Colon Carcinoma Metastatic in the Lung (tissue), 2 donors: ENCODE data around the gene TMEM14B.

DNA sequence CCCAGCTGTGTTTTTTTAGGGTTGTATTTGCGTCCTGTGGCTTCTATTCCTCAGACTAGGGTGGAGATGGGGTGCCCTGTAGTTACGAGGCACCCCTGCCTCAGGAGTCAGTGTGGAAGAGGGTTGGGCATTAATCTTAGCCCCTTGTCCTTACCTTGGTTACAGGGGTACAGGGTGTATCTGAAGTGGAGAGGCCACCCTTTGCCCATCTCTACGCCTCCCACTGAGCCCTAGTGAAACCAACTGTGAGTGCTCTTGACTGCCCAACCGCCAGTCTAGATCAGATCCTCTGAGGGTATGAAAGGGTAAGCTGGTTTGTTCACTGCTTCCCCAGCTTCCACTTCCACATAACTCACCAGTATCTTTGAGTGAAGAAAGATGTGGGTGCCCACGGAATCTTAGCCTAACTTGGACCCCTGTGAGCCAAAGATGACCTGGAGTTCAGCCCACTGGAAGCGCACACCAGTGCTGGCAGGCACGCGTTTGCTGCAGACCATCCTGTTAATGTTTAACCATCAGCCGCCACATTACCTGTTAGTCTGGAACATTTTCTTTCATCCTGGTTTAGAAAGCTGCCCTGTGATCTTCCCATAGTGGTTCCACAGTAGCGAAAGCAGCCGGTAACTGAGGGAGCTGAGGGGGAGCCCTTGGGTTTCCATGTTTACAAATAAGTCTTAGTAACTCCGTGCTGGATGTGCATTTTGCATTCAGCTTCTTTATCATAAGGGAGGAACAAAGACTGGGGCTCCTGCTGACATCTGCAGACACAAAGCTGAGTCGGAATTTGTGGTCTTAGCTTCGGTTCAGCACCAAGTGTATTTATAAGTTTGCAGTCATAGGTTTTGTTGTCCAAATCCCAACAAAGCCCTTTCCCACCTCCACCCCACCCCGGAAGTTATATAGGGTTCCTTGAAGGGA lies 71.2 kb downstream of the SSR1 start:
- PRO-cap, 2 experiments = peak in 2 of 2 experiments; most common plus-strand start position 596 of the sequence (in 1); most common minus-strand start position 485 of the sequence (in 1)

GRCh38 chr6:7243037-7243518 lies 69.9 kb downstream of the SSR1 start:
- PRO-cap, 2 experiments = no peak in any of the 2 experiments

DNA sequence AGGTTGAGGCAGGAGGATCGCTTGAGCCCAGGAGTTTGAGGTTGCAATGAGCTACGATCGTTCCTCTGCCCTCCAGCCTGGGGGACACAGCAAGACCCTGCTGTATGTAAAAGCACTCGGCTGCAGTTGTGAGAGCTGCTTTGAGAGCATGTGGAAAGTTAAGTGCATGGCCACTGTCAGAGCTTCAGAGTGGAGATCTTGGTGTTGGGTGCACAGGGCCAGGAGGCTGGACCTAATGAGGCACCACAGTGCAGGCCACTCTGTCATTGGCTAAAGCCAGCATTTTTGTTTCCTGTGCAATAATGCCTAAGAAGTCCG lies 60.7 kb downstream of the SSR1 start:
- PRO-cap, 2 experiments = no peak in any of the 2 experiments

DNA sequence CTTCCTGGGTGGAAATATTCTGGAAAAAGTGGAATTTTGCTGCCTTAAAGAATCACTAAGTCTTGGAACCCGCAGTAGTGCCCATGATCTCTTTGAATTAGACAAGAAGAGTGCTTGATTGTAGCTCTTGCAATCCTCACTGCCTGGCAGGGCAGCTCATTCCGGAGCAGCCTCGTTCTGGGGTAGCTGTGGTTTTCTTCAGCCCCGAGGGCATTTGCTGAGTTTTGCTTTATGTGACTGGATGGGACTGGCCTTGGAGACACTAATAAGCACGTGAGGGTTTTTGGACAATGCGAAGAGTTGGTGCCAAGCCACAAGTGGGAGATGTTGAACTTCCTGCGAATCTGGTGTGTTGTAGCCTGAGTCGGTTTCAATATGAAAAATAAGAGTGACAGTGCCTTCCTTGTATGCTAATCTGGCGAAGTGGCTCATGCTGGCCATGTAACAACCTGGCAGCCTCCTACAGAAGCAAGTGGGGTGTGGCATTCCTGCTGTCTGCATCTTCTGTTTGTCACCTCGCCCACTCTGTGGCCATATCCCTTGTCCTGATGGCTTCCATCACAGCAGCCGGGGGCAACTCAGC lies 28.3 kb downstream of the SNRNP48 start:
- PRO-cap, 2 experiments = no peak in any of the 2 experiments

- PRO-cap, 2 experiments = no peak in any of the 2 experiments
Observed at GRCh38 chr6:7975622-7976208, 65.1 kb upstream of the TXNDC5 start.

DNA sequence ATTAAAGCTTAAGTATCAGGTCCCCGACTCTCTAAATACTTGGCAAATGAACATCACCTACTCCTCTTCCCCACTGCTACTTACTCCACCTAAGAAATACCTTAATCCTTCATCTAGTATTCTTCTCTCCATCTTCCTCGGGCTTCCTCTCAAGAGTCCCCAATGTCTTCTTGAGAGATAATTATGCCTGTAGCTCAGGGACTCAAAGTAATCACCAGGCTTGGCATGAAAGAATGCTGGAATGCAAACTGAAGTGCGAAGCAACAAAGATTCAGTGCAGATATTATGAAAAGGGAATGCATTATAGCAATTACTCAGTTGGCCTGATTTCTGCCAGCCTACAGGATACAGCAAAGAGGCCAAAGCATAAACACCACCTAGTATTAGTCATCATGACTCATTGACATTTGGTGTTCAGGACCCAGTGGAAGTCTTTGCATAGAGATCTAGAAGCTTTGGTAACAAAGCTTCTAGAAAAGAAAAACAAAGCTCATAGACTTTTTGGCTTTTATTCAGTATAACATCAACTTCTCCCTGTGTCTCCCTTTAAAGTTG lies 932.9 kb downstream of the TFAP2A start:
- PRO-cap, 2 experiments = no peak in any of the 2 experiments

GRCh38 chr6:10163029-10164050 lies 251.5 kb downstream of the TFAP2A start:
- PRO-cap, 2 experiments = no peak in any of the 2 experiments

DNA sequence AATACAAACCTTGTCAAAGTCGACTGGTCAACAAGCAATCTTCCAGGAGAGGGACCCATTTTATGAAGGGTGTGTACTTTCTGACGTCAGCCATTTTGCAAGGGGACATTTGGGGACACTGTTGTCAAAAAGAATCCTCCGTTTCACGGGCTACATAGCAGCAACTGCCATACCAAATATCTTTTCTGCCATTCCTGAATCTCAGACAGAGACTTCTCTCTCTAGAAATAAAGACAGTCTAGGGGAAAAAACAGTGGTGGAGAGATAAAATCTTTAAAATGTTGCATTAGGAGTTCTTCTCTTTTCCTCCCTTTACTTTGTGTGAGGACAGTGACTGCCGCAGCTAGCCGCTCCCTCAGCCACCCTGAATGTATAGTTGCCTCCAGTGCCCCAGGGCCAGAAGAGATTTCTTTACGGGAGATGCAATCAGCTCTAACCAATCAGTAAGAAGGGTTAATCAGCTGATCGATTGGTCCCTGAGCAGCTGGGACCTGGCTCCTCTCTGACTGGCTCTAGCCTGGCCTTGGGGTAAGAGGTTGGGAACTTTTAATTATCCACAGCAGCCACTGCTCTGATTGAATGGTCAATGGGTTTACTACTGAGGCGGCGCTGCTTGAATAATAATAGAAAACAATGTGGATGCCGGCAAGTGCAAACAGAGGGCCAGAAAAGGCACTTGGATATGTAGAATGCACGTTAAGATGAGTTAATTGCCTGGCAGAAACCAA lies 100.0 kb downstream of the TFAP2A start:
- PRO-cap, 2 experiments = no peak in any of the 2 experiments

GRCh38 chr6:10355095-10355584 lies 59.7 kb downstream of the TFAP2A start:
- PRO-cap, 2 experiments = peak in 2 of 2 experiments; most common minus-strand start chr6:10355428 (in 2)

DNA sequence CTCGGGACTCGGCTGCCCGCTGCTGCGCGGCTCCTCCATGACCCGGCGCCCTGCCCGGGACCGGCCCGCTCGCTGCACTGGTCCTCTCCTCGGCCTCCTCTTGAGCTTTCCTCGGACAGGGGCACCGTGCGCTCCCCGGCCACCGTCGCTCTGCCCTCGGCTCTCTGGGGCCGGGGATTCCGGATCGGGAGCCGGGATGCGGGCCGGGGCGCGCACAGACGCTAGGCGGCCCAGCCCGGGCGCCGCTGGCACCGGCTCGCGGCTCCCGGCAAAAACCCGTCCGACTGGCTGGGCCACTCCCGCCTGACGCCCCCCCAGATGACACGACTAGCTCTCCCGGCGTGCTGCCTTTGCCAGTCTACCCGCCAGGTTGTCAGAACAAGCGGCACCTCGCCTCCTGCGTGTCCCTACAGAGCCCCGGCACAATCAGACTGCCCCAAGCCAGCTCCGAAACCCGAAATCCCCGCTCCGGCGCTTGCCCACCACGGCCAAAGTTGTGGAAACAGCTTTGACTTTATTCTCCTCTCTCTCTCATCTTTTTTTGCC lies 2.1 kb downstream of the TFAP2A start:
- PRO-cap, 2 experiments = no peak in any of the 2 experiments

GRCh38 chr6:10440873-10441647 lies 26.2 kb upstream of the TFAP2A start:
- PRO-cap, 2 experiments = no peak in any of the 2 experiments

DNA sequence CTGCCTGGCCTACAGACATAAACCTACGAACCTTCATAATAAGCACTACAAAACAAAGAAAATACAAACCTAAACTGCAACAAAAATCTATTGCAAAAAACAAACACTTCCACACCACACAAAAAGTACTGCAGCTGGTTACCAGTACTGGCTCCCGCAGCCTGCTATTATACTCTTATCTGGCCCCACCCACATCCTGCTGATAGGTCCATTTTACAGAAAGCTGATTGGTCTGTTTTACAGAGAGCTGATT lies 39.4 kb upstream of the GCNT2 start:
- PRO-cap, 2 experiments = no peak in any of the 2 experiments

GRCh38 chr6:10747243-10747939 lies at the start of gene TMEM14B:
TMEM14B (plus strand) TSS chr6:10747805.
- PRO-cap, 2 experiments = peak in 2 of 2 experiments; most common plus-strand start chr6:10747805 (in 2); most common minus-strand start chr6:10747495 (in 2)

GRCh38 chr6:10837205-10837581 lies 1.1 kb downstream of the MAK start:
- PRO-cap, 2 experiments = no peak in any of the 2 experiments

DNA sequence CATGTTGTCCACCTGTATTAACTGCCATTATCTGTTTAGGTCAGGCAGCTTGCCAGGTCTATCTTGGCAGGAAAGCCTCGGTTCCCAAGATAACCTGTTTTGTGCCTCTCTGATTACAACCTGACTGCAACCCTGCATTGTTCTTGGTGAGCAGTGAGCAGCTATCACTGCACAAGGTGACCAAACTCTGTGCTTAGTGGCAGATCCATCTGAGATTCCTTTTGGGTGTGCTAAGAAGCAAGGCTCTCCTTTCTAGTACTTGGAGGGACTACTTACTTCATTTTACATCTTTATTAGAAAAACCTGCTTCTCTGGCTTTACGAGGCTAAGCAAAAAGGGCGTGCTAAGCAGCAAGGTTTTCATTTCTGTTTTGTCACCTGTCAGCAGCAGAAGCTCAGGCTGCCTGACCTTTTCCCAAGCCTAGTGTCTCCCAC lies 23.4 kb upstream of the ELOVL2 start:
- PRO-cap, 2 experiments = no peak in any of the 2 experiments

- PRO-cap, 2 experiments = peak in 1 of 2 experiments; most common minus-strand start chr6:11188246 (in 1)
Observed at GRCh38 chr6:11188107-11188759, 44.2 kb downstream of the NEDD9 start.

DNA sequence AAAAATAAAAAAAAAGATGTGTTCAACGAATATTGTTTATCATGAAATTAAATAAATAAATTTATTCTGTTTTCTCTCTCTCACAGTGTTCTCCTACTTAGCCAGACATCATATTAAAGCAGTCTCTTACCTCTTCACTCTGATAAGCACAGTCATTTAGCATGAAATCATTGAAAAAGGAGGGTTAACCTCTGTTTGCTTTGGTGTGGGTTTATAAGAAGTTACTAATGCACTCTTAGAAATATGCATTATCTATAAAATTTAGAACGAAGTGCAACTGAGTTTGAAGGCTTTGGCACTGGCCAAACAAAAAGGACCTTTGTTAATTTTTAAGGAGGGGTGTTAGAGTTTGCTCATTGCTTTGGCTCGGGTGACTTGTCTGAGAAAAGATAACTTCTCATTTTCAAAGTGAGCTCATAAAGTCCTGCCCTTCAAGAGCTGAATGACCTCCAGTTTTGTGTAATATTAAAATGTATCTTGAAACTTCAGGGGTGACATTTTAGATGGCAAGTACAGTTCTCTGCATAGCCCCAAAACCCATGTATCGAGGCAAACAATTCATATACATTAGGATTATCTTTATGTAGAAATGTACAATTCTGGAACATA lies 25.9 kb downstream of the NEDD9 start:
- PRO-cap, 2 experiments = no peak in any of the 2 experiments

- PRO-cap, 2 experiments = no peak in any of the 2 experiments
Observed at GRCh38 chr6:11217981-11218601, 14.4 kb downstream of the NEDD9 start.

- PRO-cap, 2 experiments = no peak in any of the 2 experiments
Observed at GRCh38 chr6:11223214-11223840, 9.1 kb downstream of the NEDD9 start.

DNA sequence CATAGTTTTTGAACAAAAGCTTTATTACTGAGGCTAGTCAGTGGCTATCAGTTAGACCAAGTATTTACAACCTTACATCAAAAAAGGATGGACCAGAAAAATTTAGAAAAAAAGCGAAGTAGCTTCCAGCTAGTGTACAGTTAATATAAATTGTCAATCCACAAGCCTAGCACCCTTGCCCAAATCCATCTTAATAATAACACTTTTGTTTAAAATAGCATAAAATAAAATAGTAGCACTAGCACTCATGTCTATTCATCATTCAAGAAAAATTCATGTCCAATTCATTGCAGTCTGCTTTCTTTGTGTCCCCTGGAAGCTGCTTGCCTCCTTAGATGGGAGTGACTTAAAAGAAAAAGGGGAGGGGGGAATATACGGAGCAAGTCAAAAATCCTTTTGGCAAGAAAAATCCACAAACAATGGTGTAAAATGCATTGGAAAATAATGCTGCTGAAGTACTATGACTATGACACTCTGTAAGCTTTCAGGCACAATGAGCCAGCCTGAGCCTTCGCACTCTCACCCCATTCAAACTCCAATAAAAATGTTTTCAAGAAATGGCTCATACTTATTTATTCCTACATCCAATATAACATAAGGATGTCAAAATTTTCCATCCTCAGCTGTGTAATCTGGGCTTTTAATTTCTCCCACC lies 985 bp downstream of the NEDD9 start:
- PRO-cap, 2 experiments = no peak in any of the 2 experiments